ENCODE measurements around the genes ERICH6B, FNDC3A and CDADC1.

DNA sequence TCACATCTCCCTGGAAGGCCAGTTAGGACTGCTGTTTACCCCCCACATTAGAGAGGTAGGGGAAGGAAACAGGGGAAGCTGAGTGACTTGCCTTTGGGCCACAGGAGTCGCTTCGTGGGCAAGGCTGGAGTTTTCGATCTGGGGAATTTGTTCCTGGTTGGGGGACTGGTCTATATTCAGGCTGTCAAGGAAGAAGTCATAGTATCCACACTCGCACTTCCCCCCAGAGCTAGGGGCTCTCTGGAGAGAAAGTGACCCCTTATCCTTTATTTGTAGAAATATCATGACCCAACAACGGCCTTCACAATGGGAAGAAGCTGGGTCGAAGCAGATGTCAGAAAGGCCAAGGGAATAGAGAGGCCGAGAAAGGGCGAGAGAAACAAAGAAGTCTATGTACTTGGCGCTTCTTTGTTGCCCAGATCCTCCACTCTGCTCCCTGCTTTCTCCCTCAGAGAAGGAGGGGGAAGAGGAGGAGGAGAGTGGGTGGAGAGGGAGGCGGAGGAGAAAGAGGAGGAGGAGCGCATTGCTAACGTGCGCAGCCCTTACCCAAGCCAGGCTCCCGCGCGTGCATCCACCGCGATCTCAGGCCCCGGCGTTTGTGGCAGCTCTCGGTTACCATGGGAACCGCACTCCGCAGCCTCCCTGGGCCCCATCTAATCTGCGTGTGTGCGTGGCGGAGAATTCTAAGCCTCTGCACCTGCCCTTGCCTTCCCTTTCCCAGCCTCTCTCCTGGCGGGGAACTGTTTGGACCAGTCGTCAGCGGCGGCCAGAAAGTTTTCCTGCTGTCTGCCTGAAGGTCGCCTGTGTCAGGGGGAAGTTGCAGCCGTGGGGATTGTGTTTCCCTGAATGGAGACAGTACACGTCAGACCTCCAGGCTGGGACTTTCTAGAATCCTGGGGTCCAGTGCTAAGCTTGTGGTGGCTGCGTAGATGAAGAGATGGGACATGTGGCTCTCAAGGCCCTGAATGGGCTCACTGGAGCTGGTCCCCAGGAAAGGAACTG is at the start of gene ERICH6B:
Gene ERICH6B (minus strand): TSS at position 601 of the 1,002 bp plus-strand sequence.
- PRO-cap: no peak

DNA sequence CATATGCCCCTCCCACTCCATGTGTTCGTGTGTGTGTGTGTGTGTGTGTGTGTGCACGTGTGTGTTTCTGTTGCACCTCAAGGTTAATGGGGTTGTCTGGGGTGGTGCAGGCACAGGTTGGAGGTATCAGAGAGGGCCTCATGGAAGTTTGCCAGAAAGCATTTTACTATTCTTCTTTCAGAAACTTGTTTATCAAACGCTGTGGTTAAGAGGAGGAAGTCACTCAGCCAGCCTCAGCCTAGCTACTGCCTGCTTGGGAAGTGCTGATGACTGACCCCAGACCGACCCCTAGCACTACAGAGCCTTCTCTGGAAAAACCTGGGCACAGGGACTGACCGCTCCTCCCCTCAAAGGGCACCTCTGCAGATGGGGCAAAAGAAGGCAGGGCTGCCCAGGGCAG is 4.0 kb downstream of the SIAH3 start:
- PRO-cap: unidirectional peak, plus-strand start at position 195 of the sequence; unidirectional peak, plus-strand start at position 218 of the sequence

DNA sequence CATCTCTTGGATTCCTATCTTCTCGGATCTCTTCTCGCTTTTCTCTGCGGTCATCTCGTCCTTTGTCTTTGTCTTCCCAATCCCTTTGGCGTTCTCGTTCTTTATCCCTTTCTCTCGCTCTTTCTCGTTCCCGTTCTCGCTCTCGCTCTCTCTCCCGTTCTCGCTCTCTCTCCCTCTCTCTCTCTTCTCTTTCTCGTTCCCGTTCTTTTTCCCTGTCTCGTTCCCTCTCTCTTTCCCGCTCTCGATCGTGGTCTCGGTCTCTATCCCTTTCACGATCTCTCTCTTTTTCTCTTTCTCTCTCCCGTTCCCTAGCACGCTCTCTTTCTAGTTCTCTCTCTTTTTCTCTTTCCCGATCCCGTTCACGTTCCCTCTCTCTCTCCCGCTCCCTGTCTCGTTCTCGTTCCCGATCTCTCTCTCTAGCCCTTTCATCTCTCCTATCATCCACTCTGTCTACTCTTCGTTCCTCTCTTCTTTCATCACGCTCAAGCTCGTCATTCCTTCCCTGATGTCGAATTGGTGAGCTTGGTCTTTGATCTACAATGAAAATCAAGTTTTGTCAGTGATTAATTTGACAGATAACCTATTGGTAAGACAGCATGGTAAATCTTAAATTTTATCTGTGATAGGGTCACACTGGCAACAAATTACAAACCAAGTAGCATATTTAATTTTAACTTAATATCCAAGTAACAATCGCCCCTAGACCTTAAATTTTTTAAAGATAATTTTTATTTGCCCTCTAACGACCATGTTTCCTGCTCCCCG is 77.1 kb downstream of the ZC3H13 start:
- PRO-cap: no peak

GRCh38 chr13:46184226-46184685 is 2.3 kb upstream of the LCP1 start:
- PRO-cap: no peak

GRCh38 chr13:46295167-46296120 is 83.7 kb downstream of the LRRC63 start:
- PRO-cap: no peak

- PRO-cap: no peak
Measured at GRCh38 chr13:46313550-46313995, 73.5 kb downstream of the RUBCNL start.

- PRO-cap: no peak
Measured at GRCh38 chr13:46354511-46355429, 32.3 kb downstream of the RUBCNL start.

GRCh38 chr13:46593293-46593794 is 40.4 kb downstream of the LRCH1 start:
- PRO-cap: no peak

- PRO-cap: no peak
Measured at GRCh38 chr13:48151426-48151733, 56.5 kb upstream of the MED4 start.

DNA sequence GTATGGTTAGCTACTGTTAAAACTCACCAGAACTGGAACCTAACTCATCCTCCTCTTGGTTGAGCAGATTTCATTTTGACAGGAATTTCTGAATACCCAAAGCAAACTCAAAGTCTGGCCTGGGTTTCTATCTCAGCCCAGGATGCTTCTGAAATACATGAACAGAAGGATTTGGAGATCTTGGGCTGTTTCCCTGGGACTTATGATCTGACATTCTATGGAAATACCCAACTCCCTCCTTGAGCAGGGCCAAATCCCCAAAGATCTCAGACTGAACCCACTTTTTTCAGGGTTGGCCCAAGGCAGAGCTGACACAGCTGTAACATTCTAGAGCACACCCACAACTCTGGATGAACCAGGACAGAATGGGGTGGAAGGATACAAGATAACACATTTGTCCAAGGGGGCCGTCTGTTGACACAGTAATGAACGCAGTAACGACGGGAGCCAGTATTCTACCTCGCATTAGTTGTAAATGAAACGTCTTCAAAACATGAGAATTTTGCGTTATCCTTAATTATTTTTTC is 1.0 kb upstream of the ITM2B start:
- PRO-cap: no peak

- PRO-cap: no peak
Measured at GRCh38 chr13:48411816-48412266, 1.1 kb downstream of the LPAR6 start.

- PRO-cap: no peak
Measured at GRCh38 chr13:48477548-48477761, 55.4 kb downstream of the RCBTB2 start.

DNA sequence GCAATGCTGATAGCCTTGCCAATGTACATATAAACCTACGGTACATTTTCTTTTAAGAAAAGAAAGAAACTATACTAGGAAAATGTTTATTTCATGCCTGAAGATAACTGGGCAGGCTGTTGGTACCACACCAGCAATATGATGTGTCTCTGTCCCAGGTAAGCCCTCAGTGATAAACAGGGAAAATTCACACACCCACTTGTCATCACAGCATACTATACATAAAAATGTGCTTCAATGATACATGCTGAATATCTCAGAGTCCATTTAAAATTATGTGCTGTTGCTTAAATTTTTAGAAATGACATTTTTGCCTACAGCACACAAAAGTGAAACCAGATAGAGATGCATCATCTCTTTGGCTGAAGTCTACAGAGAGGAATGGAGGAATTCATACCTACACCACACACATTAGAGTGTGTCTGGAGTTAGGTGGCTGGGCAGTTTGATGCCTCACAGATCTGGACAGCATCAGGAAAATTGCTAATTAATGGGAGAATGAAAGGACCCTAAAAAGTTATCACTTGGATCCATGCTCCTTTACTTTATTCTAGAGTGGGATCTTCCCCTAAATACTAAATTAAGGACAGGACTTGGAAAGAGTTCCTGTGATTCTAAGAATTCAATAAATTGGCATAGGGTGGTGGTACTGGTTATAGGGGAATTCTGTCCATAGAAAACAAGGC is 41.5 kb downstream of the RCBTB2 start:
- PRO-cap: no peak

DNA sequence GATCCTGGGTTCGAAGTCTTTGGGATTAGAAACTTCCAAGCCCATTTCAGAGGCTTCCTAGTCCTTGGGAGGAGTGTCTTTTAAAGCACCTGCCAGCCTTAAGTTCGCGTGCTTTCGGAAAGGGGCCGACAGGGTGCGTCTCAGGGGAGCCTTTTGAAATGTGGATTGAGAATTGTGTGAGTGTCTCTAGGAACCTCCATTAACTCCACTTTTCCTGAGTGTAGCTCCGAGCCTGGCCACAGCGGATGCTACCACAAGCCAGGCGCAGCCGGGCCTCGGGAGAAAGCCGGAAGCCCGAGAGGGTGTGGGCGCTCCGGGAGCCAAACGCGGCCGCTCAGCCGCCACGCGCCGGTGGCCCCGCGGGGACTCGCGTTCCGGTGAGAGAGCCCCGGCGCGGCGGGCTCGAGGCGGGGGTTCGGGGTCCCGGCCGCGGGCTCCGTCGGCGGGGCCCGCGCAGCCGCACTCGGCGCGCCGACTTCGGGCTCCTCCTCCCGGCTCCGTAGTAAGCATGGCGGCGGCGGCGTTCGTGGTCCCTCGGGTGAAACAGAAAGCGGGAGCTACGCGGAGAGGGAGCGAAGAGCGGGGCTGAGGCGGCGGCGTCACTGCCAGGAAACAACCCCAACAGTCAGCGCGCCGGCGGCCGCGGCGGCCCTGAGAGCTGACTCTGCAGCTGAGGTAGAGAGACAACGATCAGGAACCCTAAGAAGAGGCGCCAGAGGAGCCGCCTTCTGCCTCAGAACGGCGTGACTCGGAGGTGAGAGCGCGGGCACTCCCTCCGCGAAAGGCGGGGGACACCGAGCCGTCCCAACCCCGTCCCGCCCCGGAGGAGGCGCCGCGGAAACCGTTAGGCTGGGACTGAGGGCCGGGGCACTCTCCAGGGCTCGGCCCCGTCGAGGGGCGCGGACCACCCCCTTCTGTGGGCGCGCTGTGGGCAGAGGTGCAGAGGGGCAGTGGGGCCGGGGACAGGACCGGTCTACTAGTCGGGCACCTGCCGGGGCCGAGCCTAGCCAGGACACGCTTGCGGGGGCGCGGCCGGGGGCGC is at the start of gene FNDC3A:
Gene FNDC3A (plus strand): TSS at position 489 of the 1,042 bp plus-strand sequence.
- PRO-cap: bidirectional peak, plus-strand start at position 297 of the sequence, minus-strand start at position 247 of the sequence; bidirectional peak, plus-strand start at position 502 of the sequence, minus-strand start at position 456 of the sequence; bidirectional peak, plus-strand start at position 736 of the sequence, minus-strand start at position 740 of the sequence

DNA sequence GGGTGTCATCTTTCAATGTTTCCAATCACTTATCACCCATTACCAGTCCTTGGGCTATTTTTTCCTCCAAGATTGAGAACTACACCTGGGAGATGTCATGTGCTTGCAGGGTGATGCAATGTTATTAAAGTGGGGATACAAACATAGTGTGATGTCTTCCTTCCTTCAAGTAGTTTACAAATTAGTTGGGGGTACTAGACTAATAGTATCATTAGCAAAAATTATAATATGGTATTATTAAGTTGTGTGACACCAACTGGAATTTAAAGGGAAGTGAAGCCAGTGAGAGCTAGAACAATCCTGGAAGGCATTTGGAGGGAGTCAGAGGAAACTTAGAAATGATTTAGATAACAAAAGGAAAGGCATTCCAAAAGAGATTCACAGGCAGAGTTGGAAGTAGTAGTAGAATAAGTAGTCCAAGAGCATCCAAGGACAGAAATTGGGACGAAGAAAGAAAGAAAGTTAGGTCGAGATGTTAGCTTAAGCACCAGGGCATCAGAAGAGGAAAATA is 3.4 kb downstream of the FNDC3A start:
- PRO-cap: no peak

- PRO-cap: bidirectional peak, plus-strand start at chr13:49247911, minus-strand start at chr13:49247849
Measured at GRCh38 chr13:49247206-49248379, at the start of gene CDADC1. CDADC1 (plus strand) TSS chr13:49247925.

GRCh38 chr13:49308032-49308612 is 60.4 kb downstream of the CDADC1 start:
- PRO-cap: bidirectional peak, plus-strand start at chr13:49308492, minus-strand start at chr13:49308379

DNA sequence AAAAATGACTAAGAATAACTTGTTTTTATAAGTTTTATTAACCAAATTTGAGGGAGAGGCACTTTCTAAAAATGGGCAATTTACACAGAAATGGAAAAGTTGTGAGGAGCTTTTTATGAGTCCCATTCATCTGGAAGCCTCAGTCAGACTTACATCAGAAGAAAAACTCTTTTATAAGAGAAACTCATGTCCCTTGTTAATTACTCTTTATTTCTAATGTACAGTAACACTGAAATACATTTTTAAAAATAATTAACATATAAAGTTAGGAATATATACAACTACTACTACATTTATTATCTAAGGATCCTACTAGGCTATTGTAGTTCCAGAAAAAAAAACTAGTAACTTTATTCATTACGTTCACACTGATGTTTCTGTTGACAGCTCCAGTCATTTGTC is 46.6 kb downstream of the CAB39L start:
- PRO-cap: no peak

DNA sequence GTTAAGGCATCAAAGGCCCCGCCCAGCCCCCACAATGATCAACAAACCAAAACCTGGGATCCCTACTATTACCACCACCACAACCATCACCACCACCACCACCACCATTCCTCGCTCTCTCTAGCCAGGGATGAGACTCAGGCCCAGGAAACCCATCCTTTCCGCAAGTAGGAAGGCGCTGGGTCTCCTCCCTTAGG is 296 bp downstream of the CAB39L start:
- PRO-cap: no peak

- PRO-cap: no peak
Measured at GRCh38 chr13:49465987-49467002, 22.2 kb downstream of the SETDB2 start.